ENCODE data around the genes TMEM245 and C9orf152.

DNA sequence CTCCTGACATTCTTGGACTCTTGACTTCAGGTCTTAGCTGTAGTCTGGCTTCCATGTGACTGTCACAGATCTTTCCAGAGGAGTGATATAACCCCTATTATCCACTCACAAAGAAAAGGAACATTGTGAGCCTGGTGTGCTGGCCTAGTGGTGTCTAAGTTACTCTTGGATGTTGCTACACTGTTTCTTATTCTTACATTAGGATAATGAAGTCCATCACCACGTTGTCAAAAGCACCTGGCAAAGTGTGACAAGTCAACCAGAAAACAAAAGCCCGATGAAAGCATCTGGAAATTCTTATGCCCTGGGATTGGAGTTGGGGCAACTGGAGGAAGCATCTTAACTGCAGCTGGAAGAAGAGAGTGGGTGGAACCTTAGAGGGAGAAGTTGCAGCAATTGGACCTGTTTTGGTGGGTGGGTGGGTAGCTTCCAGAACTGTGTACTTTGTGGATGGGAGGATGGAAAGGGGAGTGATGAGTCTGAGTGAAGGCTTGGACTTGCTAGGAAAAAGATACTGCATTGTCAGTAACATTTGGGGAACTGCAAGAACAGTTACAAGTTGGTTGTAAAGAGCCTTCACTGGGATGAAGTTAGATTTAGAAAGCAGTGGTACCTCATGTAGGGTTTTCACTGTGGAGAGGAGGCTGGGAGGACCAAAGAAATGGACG lies 50.0 kb downstream of the RAD23B start:
- PRO-cap, result no peak

- PRO-cap, result no peak
Measured at GRCh38 chr9:107333635-107334386, 50.7 kb downstream of the RAD23B start.

DNA sequence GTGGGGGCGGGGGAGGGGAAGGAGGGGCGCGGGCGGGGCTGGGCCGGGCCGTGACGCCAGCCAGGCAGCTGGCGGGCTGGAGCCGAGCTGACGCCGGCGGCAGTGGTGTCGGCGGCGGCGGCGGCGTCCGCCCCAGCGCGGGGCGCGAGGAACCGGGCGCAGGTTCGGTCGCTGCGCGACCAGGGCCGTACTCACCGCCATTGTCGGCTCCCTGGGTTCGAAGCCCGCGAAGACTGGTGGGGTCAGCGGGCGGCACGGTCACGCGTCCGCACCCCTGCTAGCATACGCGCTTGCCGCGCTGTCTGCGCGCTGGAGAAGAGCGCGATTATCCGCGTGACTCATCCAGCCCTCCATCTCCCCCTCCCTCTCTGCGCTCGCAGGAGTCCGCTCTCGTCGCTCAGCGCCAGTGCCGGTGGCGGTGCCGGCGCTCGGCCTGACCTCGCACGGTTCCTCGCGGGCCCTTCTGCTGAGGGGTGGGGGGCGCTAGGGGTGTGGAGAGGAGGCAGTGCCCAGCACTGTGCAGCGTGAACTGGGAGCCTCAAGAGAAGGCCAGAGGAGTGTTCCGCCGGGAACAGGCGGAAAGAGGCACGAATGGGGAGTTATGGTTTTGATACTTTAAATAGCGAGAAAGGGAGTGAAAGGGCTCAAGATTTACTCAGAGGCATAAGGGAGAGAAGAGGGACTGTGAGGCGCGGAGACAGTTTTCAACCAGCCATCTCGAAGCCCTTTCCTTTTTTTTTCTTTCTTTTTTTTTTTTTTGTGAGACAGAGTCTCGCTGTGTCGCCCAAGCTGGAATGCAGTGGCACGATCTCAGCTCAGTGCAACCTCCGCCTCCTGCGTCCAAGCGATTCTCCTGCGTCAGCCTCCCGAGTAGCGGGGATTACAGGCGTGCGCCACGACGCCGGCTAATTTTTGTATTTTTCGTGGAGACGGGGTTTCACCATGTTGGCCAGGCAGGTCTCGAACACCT lies 640 bp upstream of the KLF4 start:
- PRO-cap, result bidirectional peak, plus-strand start at position 102 of the sequence, minus-strand start outside the sequence; bidirectional peak, plus-strand start at position 406 of the sequence, minus-strand start at position 292 of the sequence

- PRO-cap, result no peak
Measured at GRCh38 chr9:107509097-107509826, 19.7 kb upstream of the KLF4 start.

- PRO-cap, result no peak
Measured at GRCh38 chr9:107569054-107569651, 79.6 kb upstream of the KLF4 start.

- PRO-cap, result no peak
Measured at GRCh38 chr9:108040654-108041245, 551.2 kb upstream of the KLF4 start.

GRCh38 chr9:108710182-108710452 lies 145.7 kb downstream of the ACTL7B start:
- PRO-cap, result no peak

DNA sequence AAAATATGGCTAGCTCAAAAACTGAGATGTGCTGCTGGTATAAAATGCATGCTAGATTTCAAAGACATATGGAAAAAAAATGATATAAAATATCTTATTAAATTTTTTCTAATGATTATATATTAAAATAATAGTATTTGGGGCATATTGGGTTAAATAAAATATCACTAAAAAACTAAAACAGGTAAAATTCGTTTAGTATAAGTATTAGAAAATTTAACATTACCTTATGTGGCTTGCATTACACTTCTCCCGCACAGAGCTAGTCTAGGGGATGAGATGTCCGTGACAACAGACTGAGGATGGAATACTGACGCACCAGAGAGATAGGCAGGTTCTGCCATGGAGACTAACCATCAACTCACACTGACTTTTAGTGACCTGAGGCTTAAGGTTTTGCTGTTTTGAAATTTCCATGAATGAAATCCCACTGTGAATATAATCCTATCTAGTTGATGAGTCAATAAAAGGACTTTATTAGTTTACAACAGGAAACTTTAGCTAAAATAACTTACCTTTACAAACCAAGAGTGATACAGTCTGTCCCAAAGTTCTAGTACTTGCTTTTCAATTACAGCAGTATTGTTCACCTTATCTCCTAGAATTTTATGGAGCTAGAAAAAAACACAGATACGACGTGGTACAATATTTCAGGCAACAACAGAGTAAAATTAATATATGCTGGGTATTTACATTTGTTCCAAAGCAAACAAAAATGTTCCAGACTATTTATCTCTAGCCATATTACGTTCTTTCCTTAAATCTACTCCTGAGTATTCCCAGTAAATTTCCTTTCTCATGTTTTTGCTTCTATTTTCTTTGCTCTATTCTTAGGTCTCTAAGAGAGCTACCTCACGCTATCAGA lies 46.8 kb upstream of the CTNNAL1 start:
- PRO-cap, result no peak

- PRO-cap, result no peak
Measured at GRCh38 chr9:109078675-109079730, 40.7 kb downstream of the TMEM245 start.

GRCh38 chr9:109119795-109120557 lies at the start of gene TMEM245:
TMEM245 (minus strand) TSS chr9:109119947.
- PRO-cap, result unidirectional peak, minus-strand start at chr9:109119937

DNA sequence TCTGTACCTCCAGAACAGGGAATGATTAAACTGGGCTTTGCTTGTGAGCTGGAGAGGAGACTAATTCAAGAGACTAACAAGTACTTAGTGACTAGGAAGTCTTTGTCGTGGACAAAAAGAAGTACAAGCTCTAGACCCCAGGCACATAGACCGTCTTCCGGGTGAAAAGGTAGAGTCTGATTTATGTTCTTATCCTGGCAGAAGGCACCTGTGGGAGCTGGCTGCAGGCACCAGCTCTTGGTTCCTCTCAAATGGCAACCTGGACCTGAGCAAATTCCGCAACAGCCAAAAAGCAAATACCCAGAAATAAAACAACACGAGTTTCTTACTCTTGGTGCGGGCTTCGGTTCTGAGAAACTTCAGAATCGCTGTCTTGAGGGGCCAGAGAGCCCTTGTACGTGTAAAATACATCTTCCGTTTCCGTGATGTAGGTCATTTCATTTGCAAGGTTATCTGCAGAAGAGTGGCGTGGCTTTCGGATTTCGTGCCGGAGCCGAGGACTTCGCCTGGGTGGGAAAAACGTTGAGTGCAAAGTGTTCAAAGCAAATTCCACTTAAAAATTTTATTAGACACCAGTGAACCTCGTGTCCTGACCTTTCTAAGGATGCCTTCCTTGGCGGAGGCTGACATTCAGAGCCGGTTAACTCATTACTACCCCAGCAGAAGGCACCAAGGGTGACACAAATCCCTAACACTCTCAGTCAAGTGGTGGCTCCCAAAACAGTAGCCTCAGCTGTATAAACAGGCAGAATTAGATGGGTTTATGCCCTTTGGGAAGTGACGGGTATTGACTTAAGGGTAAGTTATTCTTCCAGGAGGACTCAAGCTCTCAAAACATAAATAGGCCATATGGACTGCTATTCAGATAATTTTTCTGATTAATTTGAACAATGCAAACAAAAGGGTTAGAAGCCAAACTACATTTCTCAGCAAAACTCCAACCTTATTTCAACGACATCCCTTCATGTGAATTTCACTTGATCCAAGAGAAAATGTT lies 77.7 kb downstream of the PTPN3 start:
- PRO-cap, result no peak

DNA sequence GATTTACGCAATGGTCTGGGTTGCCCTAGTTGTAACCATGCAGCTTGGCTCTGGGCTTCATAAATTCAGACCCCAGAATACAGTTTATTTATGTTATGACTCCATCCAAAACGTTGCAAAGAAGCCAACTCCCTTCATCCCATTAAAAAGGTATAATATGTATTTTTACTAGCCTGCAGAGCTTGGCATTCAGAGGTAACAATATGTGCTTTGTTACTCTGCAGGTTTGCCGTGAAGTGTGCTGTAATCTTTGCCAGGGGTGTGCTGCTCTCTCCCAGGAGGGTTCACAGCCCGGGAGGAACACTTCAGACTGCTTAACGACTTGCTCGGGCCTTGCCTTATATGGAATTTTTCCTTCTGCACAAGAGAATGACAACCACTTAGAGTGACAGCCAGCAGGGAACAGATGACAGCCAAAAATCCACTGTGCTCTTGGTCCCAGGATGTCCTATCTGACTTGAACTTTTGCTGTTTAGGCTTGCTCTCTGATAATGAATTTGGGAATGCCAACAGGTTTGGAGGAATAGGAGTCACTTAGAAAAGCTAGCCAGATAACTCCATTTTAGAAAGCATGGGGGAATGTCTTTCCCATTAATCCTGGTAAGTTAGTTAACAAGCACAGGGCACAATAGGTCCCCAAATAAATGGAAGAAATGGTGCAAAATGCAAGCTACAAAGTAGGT lies 34.1 kb upstream of the PALM2AKAP2 start:
- PRO-cap, result no peak

DNA sequence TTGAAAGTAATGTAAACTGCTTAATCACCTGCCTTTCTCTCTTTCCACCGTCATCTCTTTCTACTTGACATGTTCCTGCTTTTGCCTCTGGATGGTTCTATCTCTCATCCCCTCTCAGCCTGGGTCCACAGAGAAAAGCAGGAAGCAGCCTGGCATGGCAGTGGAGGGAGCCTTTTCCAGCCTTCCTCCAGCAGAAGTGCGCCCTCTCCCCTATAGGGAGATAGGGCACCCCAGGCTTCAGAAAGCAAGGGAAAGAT lies 11.2 kb downstream of the PALM2AKAP2 start:
- PRO-cap, result no peak

GRCh38 chr9:109795447-109796032 lies 15.5 kb downstream of the PALM2AKAP2 start:
- PRO-cap, result no peak

- PRO-cap, result no peak
Measured at GRCh38 chr9:109867193-109867751, 87.3 kb downstream of the PALM2AKAP2 start.

DNA sequence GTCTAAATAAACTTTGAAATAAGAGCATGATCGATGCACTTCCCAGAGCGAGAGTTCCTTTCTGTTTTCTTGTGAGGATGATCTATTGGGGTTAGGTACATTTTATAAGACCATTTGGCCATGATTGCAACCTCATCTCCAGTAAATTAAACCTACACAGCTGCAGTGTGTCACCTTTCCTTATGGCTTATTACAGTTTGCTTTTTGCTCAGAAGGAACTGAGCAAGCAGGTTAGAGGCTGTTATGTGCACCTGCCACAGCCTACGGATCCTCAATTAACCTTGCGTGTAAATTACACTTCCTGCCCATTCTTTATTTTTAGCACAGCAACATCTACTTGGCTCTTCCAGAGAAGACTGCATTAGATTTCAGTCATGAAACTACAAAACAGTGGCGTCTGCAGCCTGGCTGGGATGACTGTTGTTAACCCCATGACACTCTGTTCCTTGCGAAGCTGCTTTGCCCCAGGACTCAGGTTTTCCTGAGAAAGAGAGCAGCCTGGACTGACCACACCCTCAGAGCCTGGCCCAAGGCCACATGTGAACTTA lies 138.3 kb downstream of the PALM2AKAP2 start:
- PRO-cap, result no peak

DNA sequence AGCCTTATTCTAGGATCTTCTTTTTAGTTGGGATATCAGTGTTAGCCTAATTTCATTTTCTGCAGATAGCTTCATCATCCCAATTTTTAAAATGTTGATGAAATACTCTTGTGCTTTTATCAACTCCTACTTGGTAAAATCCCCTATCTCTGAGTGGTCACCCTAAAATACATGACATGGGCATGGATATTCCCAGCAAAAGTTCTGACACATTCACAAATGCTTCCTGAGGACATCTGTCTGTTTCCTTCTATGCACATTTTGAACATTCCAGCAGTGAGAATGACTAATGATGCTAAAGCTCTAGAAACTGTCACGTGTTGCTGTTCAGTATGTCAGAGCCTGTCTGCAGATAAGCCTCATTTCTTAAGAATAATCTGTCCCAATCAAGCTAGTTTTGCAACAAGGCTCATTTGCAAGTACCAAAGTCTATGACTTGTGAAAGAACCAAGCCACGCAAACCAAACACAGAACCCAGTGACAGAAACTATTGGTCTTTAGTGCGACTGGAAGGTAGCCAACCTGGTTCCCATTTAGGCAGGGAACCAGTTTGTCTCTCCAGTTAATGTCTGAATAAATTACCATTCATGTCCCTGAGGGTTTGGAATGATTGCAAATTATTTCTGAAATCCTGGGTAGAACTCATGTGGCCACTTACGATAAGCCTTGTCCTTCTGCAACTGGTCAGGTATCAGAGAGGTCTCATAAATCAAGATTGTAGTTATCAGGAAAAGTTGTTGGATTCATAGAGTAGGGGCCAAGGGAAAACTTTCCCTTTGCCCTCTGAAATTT lies 178.5 kb downstream of the C9orf152 start:
- PRO-cap, result no peak

DNA sequence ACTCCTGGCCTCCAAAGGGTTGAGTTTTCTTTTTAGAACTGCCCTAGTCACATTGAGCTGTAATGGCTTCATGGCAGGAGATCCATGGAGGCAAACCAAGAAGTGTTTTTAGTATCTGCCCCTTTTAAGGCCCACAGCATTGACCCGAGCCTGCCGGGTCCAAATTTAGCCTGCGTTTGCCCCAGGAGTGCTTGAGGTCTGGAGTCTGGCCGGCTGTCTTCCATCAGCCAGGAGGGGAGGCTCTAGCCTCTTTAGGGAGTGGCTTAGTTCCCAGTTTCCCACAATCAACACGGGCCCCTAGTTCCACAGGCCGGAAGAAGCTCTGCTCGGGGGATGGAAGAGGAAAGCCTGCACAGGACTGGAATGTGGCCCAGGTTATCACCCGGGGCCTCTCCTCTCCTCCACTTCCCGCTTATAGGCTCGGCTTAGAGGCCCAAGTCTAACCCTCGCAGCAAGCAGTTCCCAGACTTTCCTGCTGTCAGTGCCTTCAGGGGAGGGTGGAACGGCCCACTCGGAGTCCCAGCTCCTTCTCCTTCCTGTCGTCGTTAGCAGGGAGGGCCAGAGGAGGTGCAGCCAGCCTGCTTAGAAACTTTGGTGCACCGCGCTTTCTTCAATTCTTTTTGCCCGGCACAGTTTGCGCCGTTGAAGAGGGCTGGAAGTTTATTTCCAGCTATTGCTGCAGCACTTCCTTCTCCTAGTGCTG lies 80.7 kb downstream of the C9orf152 start:
- PRO-cap, result bidirectional peak, plus-strand start at position 300 of the sequence, minus-strand start at position 218 of the sequence

DNA sequence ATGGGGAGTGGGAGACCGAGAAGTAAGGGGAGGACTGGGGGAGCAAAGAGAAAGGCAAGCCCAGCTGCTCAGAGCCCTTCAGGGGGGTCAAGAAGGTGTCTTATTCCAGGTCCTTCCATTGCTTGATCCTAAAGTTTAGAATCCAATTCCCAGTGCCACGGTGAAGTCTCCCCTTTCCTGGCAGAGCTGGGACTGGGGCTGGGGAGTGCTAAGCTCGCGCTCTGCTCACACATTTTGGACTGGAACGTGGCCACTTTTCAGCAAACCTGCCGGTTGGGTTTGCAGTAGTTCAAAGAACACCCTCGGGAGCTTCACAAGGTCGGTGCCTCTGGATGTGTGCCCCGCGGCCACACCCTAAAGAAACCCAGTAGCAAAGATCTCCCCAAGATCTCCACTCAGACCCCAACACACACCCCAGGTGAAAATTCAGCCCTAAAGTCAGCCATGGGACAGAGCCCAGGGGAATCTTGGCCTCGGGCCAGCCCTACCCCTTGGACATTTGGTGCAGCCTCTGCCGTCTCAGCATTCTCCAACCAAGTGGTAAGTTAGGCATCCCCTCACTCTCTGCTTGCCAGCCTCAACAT lies at the start of gene C9orf152:
Gene C9orf152, minus strand, starts transcription at position 194 of the 584 bp plus-strand sequence.
- PRO-cap, result unidirectional peak, minus-strand start at position 236 of the sequence

DNA sequence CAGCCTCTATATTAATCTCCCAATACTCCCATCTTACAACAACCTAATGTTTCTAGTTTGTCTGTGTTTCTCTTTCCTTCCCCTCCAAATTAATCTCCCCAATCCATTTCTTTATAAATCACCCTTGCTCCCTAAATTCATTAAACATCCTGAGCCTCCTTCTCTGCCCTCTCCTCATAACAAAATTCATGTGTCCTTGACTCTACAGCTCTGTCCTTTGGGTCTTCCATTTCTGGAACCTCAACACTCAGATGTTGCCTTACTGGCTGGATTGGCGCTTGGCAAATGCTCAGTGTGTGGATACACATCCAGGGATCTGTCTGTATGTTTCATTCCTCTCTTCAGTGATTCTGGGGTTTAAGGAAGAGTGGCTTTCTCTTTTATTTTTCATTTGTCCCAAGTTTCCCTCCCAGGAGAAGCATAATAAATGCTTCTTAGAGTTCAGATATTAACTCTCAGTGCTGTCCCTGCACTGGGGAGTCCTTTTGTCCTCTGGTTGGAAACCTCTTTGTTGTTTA lies 103.7 kb upstream of the TXNDC8 start:
- PRO-cap, result no peak

Measured in duodenum (tissue), 1 donor.